ENCODE data around the genes BCAM and PPM1N.

- PRO-cap, 2 experiments = no peak in any of the 2 experiments
- RAMPAGE, long total RNA, 4 experiments = no peak in any of the 4 experiments
These were observed 22.8 kb upstream of the BCL3 start for GRCh38 chr19:44725576-44726197.

DNA sequence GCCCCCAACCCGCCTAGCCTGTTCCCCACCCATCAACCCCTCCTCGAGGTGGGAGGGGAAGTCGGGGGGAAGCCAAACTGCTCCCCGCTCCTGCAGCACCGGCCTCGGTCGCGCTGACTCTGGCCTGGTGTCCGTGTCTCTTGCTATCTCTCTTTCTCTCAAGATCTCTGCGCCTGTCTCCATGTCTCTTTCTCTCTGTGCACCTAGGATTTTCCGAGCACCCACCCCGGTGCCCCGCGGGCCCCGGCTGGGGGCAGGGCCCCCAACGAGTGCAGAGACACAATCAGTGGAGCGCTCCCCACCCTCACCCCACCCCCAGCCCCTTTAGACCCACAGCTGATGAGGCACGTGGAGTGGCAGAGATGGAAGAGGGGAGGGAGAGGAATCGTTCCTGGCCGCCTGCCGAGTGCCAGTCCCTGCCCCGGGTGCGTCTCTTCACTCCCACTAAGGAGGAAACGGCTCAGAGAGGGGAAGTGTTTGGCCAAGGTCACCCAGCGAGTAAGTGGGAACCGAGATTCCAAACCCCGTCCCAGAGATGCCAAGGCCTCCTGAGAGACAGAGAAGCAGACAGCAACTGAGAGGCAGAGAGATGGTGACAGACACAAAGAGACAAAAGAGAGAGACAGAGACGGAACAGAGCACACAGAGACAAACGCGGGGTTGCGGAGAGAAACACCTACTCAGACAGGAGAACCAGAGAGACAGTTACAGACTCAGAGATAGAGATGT is 713 bp upstream of the BCL3 start:
- PRO-cap, 2 experiments = peak in 1 of 2 experiments; most common plus-strand start position 35 of the sequence (in 1)
- RAMPAGE, long total RNA, 4 experiments = start-site peak on the plus strand in 3 of 4 experiments, centred at positions 487 to 504 of the sequence, 10 to 20 reads per replicate

- PRO-cap, 2 experiments = peak in 2 of 2 experiments; most common plus-strand start chr19:44809103 (in 1); most common minus-strand start chr19:44808911 (in 1)
- RAMPAGE, long total RNA, 4 experiments = start-site peak on the plus strand in 4 of 4 experiments, at chr19:44809076-44809125 at its widest, 309 to 1,653 reads per replicate
These were observed at the start of gene BCAM for GRCh38 chr19:44808592-44809382. Gene BCAM, plus strand, starts transcription at chr19:44809103.

DNA sequence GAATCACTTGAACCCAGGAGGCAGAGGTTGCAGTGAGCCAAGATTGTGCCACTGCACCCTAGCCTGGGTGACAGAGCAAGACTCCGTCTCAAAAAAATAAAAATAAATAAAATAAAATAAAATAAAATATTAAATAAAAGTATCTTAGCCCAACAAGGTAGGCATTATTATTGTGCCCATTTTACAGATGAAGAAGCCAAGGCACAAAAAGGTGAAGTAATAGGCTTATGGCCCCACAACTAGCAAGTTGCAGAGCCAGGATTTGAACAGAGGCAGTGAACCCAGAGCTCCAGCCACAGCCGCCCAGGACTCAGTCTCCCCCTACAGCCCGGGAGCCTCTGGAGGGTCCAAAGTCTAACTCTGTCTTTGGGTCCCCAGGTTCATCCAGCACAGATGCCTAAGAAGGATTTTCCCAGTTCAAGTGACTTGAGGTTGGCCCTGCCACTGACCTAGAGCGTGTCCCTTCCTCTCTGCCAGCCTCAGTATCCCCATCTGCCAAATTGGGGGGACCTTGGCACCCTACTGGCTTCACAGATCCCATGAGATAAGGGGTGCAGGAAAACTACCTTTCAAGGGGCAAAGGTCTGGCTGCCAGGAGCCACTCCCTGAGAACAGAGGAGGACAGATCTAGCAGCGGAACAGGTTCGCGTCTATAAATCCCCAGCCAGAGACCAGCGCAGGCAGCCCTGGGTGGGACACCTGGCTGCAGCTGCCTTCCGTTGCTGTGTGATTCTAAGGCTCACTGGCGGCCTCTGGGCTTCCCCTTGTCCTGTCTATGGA is 7.0 kb downstream of the RELB start:
- PRO-cap, 2 experiments = no peak in any of the 2 experiments
- RAMPAGE, long total RNA, 4 experiments = no peak in any of the 4 experiments

GRCh38 chr19:45016916-45017495 is 15.7 kb downstream of the RELB start:
- PRO-cap, 2 experiments = no peak in any of the 2 experiments
- RAMPAGE, long total RNA, 4 experiments = no peak in any of the 4 experiments

- PRO-cap, 2 experiments = no peak in any of the 2 experiments
- RAMPAGE, long total RNA, 4 experiments = no peak in any of the 4 experiments
These were observed 20.7 kb downstream of the PPP1R37 start for GRCh38 chr19:45113552-45114227.

GRCh38 chr19:45117169-45118305 is 24.6 kb downstream of the PPP1R37 start:
- PRO-cap, 2 experiments = no peak in any of the 2 experiments
- RAMPAGE, long total RNA, 4 experiments = no peak in any of the 4 experiments

DNA sequence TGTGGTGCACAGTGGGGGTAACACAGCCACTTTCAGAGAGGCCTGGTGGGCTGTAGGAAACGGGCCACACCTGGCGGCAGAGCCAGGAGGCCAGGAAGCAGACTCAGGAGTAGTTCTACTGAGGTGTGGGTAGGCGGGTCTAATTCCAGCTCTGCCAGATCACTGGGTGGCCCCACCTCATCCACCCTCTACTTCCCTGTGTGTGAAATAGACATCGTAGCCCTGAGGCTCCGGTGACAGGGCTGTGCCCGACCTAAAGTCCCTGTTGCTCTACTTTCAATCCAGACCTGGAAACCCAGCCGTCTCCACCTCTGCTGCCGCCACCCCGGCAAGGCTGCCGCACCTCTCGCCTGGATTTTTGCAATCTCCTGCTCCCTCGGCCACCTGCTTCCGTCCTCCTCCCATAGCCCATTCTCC is 4.0 kb downstream of the NKPD1 start:
- PRO-cap, 2 experiments = no peak in any of the 2 experiments
- RAMPAGE, long total RNA, 4 experiments = no peak in any of the 4 experiments

- PRO-cap, 2 experiments = no peak in any of the 2 experiments
- RAMPAGE, long total RNA, 4 experiments = no peak in any of the 4 experiments
These were observed 1.6 kb downstream of the BLOC1S3 start for GRCh38 chr19:45180024-45180837.

DNA sequence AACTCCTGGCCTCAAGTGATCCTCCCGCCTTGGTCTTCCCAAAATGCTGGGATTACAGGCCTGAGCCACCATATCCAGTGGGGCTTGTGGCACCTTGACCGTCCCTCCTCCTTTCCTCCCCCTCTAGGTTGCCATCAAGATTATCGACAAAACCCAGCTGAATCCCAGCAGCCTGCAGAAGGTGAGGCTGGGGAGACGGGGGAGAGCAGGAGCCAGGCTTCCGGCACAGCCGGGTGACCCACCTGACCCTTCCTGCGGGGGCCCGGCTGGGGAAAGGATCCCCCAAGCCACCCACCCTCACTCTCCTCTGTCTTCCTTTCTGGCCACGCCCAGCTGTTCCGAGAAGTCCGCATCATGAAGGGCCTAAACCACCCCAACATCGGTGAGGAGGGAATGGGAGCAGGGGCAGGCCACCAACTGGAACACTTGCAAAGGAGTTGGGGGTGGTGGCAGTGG is 11.9 kb downstream of the MARK4 start:
- PRO-cap, 2 experiments = no peak in any of the 2 experiments
- RAMPAGE, long total RNA, 4 experiments = start-site peak on the plus strand in 1 of 4 experiments, centred at position 145 of the sequence, 17 reads per replicate

DNA sequence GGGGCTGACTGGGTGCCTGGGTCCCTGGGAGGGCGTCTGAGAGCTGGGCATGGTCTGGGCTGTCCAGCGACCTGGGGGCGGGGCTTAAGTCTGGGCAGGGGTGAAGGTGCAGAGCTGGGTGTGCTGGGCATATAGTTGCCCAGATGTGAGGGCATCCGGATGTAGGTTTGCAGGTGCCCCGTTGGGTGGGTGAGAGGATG is 13.8 kb downstream of the MARK4 start:
- PRO-cap, 2 experiments = no peak in any of the 2 experiments
- RAMPAGE, long total RNA, 4 experiments = no peak in any of the 4 experiments

GRCh38 chr19:45321135-45321334 is 1.6 kb downstream of the CKM start:
- PRO-cap, 2 experiments = peak in 1 of 2 experiments; most common plus-strand start chr19:45321245 (in 1)
- RAMPAGE, long total RNA, 4 experiments = no peak in any of the 4 experiments

GRCh38 chr19:45403344-45404526 is 1.1 kb downstream of the PPP1R13L start:
- PRO-cap, 2 experiments = peak in 1 of 2 experiments; most common plus-strand start chr19:45404404 (in 1)
- RAMPAGE, long total RNA, 4 experiments = no peak in any of the 4 experiments

GRCh38 chr19:45407946-45408890 is 1.8 kb downstream of the POLR1G start:
- PRO-cap, 2 experiments = no peak in any of the 2 experiments
- RAMPAGE, long total RNA, 4 experiments = start-site peak on the plus strand in 2 of 4 experiments, at chr19:45408323-45409118 at its widest, 9 to 22 reads per replicate

DNA sequence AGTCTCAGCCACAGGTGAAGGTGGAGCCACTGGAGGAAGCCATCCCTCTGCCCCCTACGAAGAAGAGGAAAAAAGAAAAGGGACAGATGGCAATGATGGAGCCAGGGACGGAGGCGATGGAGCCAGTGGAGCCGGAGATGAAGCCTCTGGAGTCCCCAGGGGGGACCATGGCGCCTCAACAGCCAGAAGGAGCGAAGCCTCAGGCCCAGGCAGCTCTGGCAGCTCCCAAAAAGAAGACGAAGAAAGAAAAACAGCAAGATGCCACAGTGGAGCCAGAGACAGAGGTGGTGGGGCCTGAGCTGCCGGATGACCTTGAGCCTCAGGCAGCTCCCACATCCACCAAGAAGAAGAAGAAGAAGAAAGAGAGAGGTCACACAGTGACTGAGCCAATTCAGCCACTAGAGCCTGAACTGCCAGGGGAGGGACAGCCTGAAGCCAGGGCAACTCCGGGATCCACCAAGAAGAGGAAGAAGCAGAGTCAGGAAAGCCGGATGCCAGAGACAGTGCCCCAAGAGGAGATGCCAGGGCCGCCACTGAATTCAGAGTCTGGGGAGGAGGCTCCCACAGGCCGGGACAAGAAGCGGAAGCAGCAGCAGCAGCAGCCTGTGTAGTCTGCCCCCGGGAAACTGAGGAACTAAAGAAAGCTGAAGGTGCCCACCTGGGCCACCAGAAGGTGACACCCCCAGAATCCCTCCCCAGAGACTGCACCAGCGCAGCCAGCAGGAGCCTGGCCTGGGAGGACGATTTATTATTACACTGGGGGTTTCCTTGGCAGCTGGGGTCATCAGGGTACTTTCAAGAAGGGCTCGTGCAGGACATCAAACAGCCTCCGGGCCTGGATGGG is 2.7 kb downstream of the POLR1G start:
- PRO-cap, 2 experiments = no peak in any of the 2 experiments
- RAMPAGE, long total RNA, 4 experiments = start-site peak on the plus strand in 1 of 4 experiments, centred at position 110 of the sequence, 6 reads per replicate

DNA sequence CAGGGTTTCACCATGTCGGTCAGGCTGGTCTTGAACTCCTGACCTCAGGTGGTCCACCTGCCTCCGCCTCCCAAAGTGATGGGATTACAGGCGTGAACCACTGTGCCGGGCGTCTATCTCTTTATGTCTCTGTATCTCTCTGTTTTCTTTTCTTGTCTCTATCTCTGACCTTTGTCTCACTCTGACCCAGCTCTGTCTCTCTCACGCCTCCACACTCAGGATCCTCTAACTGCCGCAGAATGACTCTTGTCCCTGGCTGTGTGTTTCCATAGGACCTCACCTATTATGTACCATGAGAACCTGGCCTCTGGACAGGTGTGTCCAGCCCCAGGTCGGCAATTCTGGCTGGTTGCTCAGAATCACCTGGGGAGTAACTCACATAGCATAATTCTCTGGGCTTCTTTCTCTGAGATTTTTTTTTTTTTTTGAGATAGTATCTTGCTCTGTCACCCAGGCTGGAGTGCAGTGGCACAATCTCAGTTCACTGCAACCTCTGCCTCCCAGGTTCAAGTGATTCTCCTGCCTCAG is 20.3 kb upstream of the FOSB start:
- PRO-cap, 2 experiments = no peak in any of the 2 experiments
- RAMPAGE, long total RNA, 4 experiments = no peak in any of the 4 experiments

- PRO-cap, 2 experiments = no peak in any of the 2 experiments
- RAMPAGE, long total RNA, 4 experiments = no peak in any of the 4 experiments
These were observed 18.9 kb upstream of the FOSB start for GRCh38 chr19:45448859-45449403.

GRCh38 chr19:45468103-45468753 is 432 bp downstream of the FOSB start:
- PRO-cap, 2 experiments = no peak in any of the 2 experiments
- RAMPAGE, long total RNA, 4 experiments = no peak in any of the 4 experiments

GRCh38 chr19:45492596-45493763 is 3.9 kb downstream of the RTN2 start:
- PRO-cap, 2 experiments = peak in 1 of 2 experiments; most common minus-strand start chr19:45493221 (in 1)
- RAMPAGE, long total RNA, 4 experiments = start-site peak on the minus strand in 3 of 4 experiments, at chr19:45493204-45493259 at its widest, 7 to 20 reads per replicate

- PRO-cap, 2 experiments = no peak in any of the 2 experiments
- RAMPAGE, long total RNA, 4 experiments = no peak in any of the 4 experiments
These were observed at the start of gene PPM1N for GRCh38 chr19:45498264-45498979. Gene PPM1N, plus strand, starts transcription at chr19:45498443.